Sternocleidomastoid (tissue), 1 donor: ENCODE measurements around the genes KNTC1, MPHOSPH9 and MTRFR.

DNA sequence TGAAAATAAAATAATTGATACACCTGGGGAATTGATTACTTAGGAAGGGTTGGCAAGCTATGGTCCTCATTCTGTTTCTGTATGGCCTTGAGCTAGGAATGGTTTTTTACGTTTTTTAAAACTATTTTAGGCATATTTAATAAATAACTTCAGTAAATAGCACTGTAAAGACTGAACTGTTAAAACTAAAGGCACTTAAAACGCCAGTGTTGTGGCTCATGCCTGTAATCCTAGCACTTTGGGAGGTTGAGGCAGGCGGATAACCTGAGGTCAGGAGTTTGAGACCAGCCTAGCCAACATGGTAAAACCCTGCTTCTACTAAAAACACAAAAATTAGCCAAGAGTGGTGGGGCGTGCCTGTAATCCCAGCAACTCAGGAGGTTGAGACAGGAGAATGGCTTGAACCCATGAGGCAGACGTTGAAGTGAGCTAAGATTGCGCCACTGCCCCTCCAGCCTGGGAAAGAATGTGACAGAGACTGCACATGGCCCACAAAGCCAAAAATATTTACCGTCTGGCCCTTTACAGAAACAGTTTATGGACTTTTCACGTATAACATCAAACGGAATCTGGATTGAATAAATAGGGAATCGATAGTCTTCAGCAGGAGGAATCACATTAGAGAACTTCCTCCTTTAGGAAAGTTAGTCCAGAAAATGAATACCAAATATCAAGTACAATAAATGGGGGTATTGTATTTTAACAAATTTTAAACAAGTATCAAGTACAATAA, 3.5 kb downstream of the RSRC2 start:
- PRO-cap, result no peak

DNA sequence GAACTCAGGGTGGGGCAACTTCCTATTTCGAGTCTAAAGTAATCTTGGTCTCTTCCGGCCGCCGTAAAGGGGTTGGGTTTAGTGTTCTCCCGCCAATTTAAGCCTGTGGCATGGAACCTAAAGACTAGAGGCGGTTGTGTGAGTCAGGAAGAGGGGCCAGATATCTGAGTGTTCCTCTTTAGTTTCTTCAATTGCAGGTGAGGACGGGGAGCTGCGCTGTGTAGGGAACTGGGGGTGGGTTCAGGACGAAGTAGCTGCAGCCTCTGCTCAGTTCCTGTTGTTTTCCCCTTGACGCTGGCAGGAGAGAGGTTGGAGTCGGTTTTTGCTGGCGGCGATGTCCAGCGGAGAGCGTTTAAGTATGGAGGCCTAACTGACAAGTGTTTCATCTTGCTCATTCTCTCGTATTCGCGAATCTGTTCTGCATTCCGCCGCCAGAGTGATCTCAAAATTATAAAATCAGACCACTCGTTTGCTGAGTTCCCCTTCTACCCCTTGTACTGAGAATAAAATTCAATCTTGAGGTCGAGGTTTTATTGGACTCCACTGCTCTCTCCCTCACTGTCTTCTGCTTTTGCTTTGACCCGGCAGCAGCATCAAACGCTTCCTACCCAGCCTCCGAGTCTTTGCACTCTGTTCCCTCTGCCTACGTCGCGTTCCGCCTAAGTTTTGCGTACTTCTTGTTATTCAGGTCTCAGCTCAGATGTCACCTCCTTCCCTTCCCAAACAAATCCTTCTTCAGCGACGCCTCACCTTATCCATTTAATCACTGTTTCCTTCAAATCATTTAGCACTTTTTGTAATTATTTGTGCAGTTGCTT, at the start of gene KNTC1:
Gene KNTC1, plus strand, starts transcription at position 95 of the 818 bp plus-strand sequence.
- PRO-cap, result bidirectional peak, plus-strand start at position 127 of the sequence, minus-strand start outside the sequence; unidirectional peak, plus-strand start at position 190 of the sequence; bidirectional peak, plus-strand start at position 626 of the sequence, minus-strand start at position 567 of the sequence

DNA sequence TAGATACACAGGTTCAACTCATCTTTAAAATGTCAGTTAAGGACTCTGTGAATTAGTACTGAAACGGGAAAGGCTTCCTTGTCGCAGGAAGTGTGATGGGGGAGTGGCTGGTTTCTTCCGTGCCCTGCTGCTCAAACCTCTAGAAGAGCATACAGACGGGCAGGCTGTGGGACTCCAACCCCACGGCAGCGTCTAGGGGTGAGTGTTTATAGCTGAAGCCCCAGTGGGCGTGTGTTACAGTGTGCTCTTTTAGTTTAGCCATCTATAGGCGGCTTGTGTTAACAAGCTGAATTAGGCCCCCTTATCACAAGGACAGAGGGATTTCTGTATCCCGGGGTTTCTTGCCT, 59.2 kb downstream of the HCAR2 start:
- PRO-cap, result no peak

GRCh38 chr12:122725888-122726568, 4.6 kb downstream of the HCAR1 start:
- PRO-cap, result no peak

GRCh38 chr12:122854253-122854658, 19.0 kb downstream of the HIP1R start:
- PRO-cap, result no peak

GRCh38 chr12:122883754-122884398, 12.0 kb downstream of the VPS37B start:
- PRO-cap, result no peak

DNA sequence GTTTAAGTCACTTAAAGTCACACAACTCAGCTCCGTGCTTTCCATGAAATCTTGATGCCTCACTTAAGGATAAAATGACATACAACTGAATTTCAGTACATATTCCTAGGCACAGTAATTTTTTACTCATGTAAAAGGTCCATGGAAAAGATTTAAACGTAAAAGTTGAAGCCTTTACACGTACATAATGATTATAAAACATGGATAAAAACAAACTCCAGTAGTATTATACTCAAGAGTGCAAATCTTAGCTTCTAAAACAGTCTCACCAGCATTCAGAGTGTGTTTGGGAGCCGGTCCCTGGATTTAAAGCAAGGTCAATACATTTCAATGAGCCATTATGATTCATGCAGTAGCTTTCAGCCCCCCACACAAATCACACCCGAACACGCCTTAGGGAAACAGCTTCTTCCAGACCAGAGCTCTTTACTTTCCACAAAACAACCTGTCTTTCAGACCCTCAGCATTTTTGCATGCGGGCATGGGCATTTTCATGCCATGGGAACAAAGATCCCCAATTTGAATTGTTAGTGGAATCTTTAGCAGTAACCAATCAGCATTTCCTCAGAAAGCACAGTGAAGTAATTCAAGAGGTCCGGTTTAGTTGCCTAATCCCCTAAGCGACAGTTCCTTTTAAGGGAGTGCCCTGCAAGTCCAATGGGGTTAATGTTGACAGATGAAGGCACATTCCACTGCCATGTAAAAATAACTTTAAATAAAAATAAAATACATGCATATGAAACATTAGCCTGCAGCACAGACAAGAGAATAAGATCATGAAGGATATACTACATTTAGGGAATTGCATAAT, 4.3 kb downstream of the VPS37B start:
- PRO-cap, result no peak

- PRO-cap, result no peak
Measured at GRCh38 chr12:122903592-122903913, 7.6 kb upstream of the VPS37B start.

DNA sequence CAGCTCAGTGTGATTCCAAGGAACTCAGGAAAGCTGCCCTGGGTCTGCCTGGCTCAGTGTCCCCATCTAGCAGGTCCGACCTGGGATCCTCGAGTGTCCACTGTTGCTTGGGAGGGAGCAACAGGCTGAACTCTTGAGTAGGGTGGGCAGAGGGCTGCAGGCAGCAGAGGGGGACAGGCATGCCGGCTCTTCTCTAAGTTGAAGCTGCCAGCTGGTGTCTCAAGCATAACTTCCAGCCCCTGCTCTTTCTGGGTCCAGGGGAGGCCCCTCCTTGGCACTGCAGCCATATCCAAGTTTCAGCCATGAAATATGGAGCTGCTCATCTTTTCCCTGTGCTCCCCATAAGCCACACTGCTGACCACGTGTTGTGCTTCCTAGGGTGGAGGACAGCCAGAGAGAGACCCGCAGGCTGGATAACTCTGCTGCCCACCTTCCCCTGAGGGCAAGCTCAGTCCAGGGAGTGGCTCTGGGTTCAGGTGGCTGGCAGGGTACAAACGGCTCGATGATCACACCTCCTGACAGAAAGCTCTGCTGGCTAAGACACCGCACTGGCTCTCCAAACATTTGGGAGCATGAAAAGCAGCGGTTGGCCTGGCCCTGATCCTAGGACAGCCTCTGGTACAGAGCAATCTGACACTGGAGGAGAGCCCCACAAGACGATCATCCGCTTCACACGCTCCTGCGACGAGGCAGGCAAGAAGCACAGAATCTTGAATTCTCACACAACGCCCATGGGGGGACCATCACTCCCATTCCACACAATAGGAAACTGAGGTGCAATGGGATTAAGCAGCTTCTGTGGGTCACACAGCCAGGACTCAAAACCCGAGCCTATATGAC, 79.7 kb downstream of the PITPNM2 start:
- PRO-cap, result no peak

GRCh38 chr12:123071860-123072252, 79.0 kb downstream of the PITPNM2 start:
- PRO-cap, result no peak

DNA sequence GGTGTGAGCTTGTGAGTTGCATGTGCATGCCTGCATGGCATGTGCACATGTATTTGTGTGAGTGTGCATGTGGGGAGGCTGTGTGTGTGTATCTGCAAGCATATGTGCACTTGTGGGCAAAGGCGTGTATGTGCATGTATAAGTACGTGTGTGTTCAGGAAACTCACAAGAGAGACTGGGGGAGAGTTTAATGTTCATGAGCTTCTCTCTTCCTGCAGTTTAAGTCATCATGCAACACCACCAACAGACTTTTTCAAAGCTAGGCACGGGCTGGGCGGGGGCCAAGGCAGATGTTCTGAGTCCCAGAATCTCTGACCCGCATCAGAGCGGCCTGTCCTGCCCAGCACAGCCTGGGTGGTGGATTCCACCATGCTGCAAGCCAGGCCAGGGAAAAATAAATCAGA, 75.8 kb downstream of the PITPNM2 start:
- PRO-cap, result no peak

DNA sequence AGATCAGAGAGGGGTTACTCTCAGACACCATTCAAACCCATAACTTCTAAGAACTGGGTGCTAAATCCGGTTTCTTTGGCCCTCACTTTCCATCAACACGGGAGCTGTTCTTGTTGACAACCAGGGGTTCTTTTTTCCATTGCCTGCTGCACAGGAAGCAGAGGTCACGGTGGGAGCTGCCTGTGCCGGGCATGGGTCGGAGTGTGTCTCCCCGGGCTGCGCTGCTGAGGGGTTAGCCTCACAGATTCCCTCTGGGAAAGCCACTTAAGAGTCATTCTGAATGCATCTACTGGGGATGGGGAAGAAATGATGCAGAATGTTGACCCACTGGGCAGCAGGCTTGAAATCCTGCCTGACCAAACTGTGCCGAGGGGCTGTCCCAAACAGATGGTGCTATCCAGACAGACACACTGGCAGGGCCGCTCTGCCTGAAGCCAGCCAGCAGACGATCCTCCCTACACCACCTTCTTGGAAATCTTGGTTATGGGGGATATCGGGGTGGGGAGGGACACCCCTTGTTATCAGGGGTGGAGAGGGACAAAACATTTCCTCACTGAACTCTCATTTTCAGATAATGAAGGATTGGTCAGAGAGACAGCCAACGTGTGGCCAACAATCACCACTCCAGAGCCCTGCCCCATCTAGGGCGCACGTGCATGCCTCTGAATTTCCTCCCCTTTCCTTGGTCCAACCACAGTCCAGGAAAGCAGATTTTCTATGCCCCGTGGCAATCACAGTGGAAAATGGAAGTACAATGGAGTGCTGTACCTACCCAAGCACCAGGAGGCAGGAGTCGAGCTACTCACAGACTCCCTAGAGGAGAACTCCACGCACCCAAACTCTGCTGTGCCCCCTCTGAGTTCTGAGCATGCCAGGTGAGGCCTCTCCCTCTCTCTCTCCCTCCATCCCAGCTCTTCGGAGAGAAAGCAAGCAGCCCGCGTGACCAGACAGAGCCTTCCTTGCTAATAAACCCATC, 73.8 kb downstream of the PITPNM2 start:
- PRO-cap, result no peak

- PRO-cap, result unidirectional peak, minus-strand start at chr12:123105414; unidirectional peak, minus-strand start at chr12:123105516
Measured at GRCh38 chr12:123104907-123105950, 45.7 kb downstream of the PITPNM2 start.

DNA sequence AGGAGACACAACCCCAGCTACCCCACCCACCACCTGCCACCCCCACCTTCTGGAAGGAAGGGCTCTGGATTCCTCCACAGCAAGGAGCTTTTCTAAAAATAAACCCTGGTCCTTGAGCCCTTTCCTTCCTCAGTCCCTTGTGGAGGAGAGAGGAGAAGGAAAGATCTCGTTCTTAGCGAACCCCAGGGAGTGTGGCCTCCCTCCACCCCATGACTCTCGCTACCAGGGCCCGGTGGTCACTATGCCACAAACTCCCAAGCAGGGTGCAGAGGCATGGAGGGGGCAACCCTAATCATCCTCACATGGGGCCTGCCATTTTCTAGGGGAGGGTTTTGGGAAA, 43.5 kb downstream of the PITPNM2 start:
- PRO-cap, result no peak

GRCh38 chr12:123119874-123120406, 30.9 kb downstream of the PITPNM2 start:
- PRO-cap, result no peak

- PRO-cap, result no peak
Measured at GRCh38 chr12:123151836-123152165, 911 bp upstream of the PITPNM2 start.

- PRO-cap, result no peak
Measured at GRCh38 chr12:123229043-123229679, 3.8 kb downstream of the MPHOSPH9 start.

DNA sequence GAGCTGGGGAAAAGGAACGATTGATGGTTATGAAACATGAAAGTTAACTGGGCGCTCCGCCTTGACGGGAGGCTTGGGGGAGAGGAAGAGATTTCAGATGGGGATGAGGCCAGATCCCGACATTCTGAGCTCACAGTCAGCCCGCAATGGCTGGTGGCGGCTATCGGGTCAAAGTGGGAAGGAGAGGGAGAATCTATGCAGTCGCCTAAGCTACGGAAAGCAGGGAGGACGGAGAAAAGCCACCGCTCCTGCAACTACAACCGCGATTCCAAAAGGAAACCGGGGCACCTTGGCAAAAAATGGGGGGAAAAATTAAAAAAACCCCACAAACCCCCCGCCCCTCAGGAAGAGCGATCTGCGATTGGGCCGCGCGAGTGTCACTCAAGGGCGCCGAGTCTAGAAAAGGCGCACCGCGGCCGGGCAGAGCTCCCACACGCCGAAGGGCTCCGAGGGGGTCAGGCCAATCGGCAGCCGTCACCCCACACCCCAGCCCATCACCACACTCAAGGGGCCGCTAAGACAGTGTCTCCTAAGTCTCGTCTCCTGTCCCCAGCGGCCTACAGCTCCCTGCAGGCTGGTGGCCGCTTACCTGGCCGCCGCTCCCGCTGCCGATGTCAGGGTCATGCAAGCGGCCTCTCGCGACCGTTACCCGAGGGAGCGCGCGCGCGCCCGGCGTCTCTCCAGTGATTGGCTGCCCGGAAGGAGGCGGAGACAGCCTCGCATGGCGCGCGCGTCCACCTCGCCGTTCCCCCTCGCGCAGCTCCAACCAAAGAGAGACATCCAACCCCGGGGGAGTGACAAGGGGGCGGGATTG, at the start of gene MPHOSPH9:
Gene MPHOSPH9, minus strand, starts transcription at position 656 of the 814 bp plus-strand sequence.
- PRO-cap, result bidirectional peak, plus-strand start at position 432 of the sequence, minus-strand start at position 281 of the sequence; bidirectional peak, plus-strand start outside the sequence, minus-strand start at position 613 of the sequence

GRCh38 chr12:123233300-123234006, at the start of gene MTRFR:
TSS of gene MTRFR (plus strand) at chr12:123233436.
- PRO-cap, result bidirectional peak, plus-strand start at chr12:123233449, minus-strand start at chr12:123233098; unidirectional peak, plus-strand start at chr12:123233712

- PRO-cap, result no peak
Measured at GRCh38 chr12:123266959-123267471, 4.6 kb downstream of the CDK2AP1 start.